Measurements from ENCODE around the genes SPX and C2CD5.

- PRO-cap, 8 experiments = no peak in any of the 8 experiments
Measured at GRCh38 chr12:19856307-19856940, 417.1 kb downstream of the AEBP2 start.

DNA sequence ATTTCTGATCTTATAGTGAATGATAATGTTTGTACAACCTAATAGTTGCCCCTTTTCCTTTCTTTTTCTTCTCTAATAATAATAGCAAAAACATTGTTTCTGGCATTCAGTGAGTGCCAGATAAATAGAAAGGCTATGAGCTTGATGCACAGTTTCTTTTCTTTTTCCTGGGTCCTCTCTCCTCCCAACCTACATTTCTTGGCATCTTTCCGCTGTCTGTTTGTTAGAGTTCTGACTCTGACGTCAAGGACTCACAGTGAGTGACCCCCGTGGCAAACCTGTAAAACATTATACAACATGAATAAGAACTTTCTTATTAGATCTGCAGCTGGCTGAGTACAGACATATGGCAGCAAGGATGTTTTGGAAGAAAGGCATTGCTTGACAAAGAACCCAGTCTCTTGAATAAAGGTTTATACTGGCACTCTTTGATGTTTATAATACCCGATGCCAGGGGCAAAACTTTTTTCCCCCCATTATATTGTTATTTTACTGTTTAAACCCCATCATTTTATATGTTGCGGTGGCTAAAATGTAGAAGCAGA is 159.1 kb downstream of the PDE3A start:
- PRO-cap, 8 experiments = no peak in any of the 8 experiments

- PRO-cap, 8 experiments = no peak in any of the 8 experiments
Measured at GRCh38 chr12:21526056-21526517, at the start of gene SPX. Gene SPX, plus strand, starts transcription at chr12:21526296.

GRCh38 chr12:21602649-21603195 is 1.9 kb downstream of the GYS2 start:
- PRO-cap, 8 experiments = no peak in any of the 8 experiments

- PRO-cap, 8 experiments = no peak in any of the 8 experiments
Measured at GRCh38 chr12:21676609-21677089, 19.0 kb upstream of the LDHB start.

GRCh38 chr12:21765900-21766422 is 8.5 kb downstream of the KCNJ8 start:
- PRO-cap, 8 experiments = no peak in any of the 8 experiments

DNA sequence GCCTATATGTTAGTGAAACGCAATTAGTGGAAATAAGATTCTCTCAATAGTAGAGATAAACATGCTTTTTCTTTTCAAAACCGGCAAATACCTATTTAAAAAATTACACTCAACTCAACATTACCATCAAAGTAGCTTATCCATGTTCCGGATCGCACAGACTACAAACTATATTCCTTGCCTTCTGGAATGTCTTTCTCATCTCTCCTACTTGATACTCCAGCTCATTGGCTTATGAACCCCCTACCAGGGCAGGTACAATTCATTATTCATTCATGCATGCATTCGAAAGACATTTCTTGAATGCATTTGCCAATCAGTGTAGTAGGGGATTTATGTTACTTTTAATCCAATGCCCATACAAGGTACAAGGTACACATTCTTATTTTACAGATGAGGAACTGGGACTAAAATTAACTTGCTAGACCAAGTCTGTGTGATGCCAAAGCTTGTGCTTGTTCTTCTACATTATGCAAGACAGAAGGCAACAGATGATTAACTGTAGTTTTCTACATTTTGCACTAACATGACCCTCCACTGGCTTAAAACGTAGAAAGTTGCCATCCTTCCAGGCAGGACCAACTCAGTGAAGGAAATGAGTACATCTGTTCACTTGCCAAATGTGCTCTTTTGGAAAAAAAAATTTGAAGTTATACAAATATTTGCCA is 53.7 kb upstream of the KCNJ8 start:
- PRO-cap, 8 experiments = no peak in any of the 8 experiments

- PRO-cap, 8 experiments = no peak in any of the 8 experiments
Measured at GRCh38 chr12:22048196-22049146, 2.5 kb downstream of the CMAS start.

DNA sequence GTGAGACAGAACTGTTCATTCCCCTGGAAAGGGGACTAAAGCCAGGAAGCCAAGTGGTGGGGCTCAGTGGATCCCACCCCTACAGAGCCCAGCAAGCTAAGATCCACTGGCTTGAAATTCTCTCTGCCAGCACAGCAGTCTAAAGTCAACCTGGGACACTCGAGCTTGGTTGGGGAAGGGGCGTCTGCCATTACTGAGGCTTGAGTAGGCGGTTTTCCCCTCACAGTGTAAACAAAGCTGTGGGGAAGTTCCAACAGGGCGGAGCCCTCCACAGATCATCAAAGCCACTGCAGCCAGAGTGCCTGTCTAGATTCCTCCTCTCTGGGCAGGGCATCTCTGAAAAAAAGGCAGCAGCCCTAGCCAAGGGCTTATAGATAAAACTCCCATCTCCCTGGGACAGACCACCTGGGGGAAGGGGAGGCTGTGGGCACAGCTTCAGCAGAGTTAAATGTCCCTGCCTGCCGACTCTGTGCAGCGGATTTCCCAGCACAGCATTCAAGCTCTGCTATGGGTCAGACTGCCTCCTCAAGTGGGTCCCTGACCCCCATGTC is 100.7 kb downstream of the CMAS start:
- PRO-cap, 8 experiments = peak in 1 of 8 experiments; most common minus-strand start position 195 of the sequence (in 1)

- PRO-cap, 8 experiments = peak in 1 of 8 experiments; most common plus-strand start chr12:22409309 (in 1)
Measured at GRCh38 chr12:22409135-22409444, 74.6 kb upstream of the ST8SIA1 start.

DNA sequence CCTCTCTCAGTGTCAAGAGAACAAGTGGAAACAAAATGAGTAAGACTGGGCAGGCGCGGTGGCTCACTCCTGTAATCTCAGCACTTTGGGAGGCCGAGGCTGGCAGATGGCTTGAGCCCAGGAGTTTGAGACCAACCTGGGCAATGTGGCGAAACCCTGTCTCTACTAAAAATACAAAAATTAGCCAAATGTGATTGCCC is 89.6 kb upstream of the ST8SIA1 start:
- PRO-cap, 8 experiments = peak in 1 of 8 experiments; most common plus-strand start position 83 of the sequence (in 1)

DNA sequence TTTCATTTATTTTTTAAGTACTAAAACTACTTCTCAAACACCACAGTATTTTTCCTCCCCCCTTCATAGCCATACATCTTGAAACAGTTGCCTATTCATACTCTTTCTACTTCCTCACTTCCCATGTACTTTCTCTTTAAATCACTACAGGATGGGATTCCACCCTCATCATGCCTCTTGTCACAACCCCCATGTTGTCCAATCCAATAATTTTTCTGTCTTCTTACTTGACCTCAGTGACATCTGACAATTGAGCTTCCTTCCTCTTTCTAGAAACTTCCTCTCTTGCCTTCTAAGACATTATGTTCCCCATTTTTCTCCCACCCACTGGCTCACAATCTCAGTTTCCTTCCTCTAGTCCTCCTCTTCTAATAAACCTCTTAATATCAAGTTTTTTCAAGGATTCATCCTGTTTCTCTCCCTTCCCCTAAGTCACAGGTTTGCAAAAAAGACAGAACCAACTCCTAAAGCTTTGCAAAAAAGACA is 5.3 kb downstream of the C2CD5 start:
- PRO-cap, 8 experiments = no peak in any of the 8 experiments

- PRO-cap, 8 experiments = peak in 8 of 8 experiments; most common plus-strand start chr12:22544295 (in 7); most common minus-strand start chr12:22544502 (in 7)
Measured at GRCh38 chr12:22544094-22544975, at the start of gene C2CD5. Gene C2CD5, minus strand, starts transcription at chr12:22544542.

DNA sequence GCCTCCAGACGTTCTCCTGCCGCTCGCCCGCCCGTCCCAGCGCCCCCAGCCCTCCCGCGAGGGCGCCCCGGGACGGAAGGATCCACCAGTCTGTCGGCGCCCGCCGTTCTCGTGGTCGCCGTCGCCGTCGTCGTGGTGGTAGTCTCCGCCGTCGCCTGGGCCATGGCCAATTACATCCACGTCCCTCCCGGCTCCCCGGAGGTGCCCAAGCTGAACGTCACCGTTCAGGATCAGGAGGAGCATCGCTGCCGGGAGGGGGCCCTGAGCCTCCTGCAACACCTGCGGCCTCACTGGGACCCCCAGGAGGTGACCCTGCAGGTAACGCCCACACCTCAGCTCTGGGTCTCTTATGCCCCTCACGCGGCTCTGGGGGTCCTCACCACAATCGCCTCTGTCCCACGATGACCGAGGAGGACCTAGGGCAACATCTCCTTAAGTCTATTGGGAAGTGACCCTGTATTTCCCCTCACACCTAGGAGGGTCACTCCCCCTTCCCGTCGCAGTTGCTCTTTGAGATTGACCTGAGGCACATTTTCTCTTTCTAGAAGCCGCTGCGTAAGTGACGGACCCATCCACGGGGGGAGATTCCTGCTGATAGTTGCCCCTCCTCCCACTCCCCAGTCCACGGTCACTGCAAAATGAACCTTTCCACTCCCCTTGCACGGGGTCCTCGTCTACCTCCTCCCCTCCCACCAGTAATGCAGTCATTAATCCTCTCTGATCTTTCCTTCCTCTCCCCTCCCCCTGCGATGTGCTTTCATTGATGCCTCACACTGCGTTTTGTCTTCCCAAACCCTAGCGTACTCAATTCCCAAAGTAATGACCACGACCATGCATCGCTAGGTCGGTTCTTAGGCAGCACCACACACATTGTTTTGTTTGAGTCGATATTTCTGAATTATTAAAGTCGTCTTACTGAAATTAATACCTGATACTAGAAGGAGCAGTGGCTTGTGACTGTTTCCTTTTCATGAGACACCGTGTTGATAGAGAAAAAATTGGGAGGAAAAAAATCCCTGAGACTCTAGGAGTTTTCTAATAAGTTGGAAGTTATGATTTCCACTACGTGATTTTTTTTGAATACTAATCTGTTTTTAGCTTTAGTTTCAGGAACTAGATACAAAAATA is 662 bp downstream of the ETNK1 start:
- PRO-cap, 8 experiments = peak in 7 of 8 experiments; most common plus-strand start position 141 of the sequence (in 3); most common minus-strand start position 111 of the sequence (in 7)

DNA sequence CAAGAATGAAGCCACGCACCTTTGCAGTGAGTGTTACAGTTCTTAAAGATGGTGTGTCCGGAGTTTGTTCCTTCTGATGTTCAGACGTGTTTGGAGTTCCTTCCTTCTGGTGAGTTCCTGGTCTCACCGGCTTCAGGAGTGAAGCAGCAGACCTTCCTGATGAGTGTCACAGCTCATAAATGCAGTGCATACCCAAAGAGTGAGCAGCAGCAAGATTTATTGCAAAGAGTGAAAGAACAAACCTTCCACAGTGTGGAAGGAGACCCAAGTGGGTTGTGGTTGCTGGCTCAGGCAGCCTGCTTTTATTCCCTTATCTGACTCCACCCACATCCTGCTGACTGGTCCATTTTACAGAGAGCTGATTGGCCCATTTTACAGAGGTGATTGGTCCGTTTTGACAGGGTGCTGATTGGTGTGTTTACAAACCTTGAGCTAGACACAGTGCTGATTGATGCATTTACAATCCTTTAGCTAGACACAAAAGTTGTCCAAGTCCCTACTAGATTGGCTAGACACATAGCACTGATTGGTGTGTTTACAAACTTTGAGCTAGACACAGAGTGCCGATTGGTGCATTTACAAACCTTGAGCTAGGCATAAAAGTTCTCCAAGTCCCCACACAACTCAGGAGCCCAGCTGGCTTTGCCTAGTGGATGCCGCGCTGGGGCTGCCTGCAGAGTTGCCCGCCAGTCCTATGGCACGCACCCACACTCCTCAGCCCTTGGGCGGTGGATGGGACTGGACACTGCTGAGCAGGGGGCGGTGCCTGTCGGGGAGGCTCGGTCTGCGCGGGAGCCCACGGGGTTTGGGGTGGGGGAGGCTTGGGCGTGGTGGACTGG is 67.6 kb downstream of the ETNK1 start:
- PRO-cap, 8 experiments = no peak in any of the 8 experiments

GRCh38 chr12:22699385-22700163 is 74.6 kb downstream of the ETNK1 start:
- PRO-cap, 8 experiments = no peak in any of the 8 experiments

- PRO-cap, 8 experiments = no peak in any of the 8 experiments
Measured at GRCh38 chr12:23223036-23223235, 598.0 kb downstream of the ETNK1 start.

DNA sequence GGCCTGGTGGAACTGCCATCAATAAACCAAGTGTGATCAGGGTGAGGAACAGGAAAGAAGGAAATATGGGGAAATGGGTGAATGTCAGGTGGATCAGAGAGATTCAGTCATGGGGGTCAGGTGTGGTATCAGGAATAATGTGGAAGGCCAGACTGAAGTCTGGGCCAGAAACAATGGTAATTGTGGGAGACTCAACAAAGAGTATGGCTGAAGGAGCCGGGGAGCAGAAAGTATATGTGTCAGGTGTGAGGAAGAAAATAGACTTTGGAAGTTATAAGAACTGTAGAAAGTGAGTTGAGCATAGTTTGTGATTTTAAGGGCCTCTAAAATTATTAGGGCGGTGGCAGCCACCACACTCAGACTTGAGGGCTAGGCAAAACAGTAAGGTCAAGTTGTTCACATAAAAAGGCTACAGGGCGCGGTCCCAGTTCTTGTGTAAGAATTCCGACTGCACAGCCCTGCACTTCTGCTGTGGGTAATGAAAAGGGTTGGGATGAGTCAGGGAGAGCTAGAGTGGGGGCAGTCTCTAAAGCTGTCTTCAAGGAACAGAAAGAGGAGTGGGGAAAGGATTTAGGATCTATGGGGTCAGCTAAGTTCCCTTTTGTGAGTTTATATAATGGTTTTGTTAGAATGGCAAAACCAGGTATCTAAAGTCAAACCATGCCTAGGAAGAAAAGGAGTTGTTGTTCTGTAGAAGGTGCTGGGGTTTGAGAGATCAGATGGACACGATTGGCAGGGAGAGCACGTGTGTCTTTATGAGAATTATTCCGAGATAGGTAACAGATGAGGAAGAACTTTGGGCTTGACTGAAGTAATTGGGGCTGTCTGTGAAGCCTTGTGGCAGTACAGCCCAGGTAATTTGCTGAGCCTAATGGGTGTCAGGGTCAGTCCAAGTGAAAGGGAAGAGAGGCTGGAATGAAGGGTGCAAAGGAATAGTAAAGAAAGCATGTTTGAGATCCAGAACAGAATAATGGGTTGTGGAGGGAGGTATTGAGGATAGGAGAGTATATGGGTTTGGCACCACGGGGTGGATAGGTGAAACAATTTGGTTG is 441.6 kb downstream of the SOX5 start:
- PRO-cap, 8 experiments = no peak in any of the 8 experiments

GRCh38 chr12:23906399-23906816 is 43.1 kb downstream of the SOX5 start:
- PRO-cap, 8 experiments = no peak in any of the 8 experiments

DNA sequence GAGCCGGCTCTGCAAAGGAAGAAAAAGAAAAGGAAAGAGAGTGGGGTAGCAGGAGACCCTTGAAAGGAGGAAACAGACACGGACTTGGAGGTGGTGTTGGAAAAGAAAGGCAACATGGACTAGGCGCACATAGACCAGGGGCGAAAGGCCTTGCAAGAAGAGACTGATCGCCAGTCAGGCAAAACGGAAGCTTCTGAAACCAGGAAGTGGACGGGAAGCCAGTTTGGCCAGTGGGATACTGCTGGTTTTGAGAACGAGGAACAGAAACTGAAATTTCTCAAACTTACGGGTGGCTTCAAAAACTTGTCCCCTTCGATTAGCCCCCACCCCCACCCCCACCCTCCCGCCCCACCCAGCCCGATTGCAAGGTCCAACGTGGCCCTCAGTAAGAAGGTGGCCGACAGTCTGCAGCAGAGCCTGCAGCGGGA is 364.9 kb downstream of the BCAT1 start:
- PRO-cap, 8 experiments = no peak in any of the 8 experiments

Measured in peripheral blood mononuclear cell (primary cell).